Keratinocyte (primary cell): ENCODE results near the genes ADAMTS8 and SNX19.

GRCh38 chr11:130403106-130403917 lies 25.1 kb downstream of the ADAMTS8 start:
CAGE:
- cytosol, long polyA minus RNA: no peak
- cytosol, long polyA plus RNA: no peak
- long polyA plus RNA: no peak
- nucleus, long polyA minus RNA: no peak
- nucleus, long polyA plus RNA: no peak

DNA sequence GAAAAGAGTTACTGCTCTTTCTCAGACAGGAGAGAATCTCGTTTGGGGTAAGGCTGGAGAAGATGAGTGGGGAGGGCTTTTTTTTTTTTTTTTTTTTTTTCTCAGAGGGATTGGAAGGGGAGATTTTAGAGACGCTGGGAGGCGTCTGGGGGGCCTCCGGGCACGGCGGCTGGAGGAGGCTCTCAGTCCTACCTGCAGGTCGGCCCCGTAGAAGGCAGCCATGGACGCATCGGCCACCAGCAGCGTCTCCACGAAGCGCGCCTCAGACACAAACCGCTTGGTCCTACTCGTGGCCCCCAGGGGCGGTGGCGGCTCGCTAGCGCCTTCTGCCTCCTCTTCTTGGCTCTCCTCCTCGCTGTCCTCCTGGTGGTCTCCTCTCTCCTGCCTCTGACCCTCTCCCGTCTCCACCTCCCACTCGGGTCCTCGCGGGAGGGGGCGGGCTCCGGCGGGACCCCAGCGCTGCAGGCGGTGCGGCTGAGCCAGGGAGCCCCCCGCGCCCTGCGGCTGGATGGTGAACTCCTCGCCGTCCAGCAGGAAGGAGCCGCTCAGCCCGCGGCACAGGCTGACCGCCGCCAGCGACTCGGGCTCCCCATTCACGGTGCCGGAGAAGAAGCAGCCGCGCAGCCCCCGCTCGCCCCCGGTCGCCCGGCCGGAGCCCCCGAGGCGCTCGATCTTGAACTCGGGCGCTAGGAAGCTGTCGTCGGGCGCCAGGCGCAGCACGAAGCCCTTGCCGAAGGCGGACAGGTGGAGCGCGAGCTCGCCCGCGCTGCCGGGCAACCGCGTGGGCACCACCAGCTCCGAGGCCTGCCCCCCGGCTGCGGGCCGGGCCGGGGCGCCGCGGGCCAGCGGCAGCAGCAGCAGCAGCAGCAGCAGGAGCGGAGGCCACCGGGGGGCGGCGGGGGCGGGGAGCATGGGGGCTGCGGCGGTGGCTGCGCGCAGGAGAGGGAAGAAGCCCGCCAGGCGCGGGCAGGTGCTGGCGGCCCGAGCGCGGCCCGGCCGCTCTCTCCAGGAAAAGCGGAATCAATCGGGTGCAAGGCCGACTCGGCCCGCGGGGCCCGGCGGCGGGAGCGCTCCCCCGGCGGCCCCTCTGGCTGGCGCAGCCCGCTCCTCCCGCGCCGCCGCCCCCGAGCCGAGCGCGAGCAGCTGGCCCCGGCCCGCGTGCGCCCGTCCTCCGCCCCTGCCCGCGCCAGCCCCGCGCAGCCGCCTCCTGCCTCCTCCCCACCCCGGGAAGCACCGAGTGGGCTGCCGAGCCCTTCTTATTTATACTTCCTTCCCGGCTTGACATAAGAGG lies at the start of gene ADAMTS8:
Gene ADAMTS8, minus strand, starts transcription at position 1,235 of the 1,291 bp plus-strand sequence.
CAGE:
- cytosol, long polyA minus RNA: no peak
- cytosol, long polyA plus RNA: no peak
- long polyA plus RNA: no peak
- nucleus, long polyA minus RNA: no peak
- nucleus, long polyA plus RNA: no peak

CAGE:
- cytosol, long polyA minus RNA: no peak
- cytosol, long polyA plus RNA: no peak
- long polyA plus RNA: no peak
- nucleus, long polyA minus RNA: no peak
- nucleus, long polyA plus RNA: no peak
Observed at GRCh38 chr11:130520290-130520723, 71.9 kb downstream of the ADAMTS15 start.

DNA sequence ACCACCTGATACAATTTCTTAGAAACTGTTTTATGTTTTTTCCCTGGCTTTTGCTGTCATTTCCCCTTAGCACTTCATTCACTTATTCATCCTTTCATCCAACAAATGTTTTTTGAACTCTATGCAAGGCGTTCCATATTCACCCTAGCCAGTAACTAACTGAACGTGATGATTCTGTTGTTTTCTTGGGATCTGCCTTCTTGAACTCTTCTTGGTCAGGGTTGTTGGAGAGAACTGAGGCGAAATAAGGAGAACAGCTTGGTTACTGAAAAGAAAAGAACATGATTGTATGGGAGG lies 135.1 kb downstream of the ADAMTS15 start:
CAGE:
- cytosol, long polyA minus RNA: no peak
- cytosol, long polyA plus RNA: no peak
- long polyA plus RNA: no peak
- nucleus, long polyA minus RNA: no peak
- nucleus, long polyA plus RNA: no peak

CAGE:
- cytosol, long polyA minus RNA: no peak
- cytosol, long polyA plus RNA: no peak
- long polyA plus RNA: no peak
- nucleus, long polyA minus RNA: no peak
- nucleus, long polyA plus RNA: no peak
Observed at GRCh38 chr11:130653644-130654166, 205.3 kb downstream of the ADAMTS15 start.

CAGE:
- cytosol, long polyA minus RNA: no peak
- cytosol, long polyA plus RNA: no peak
- long polyA plus RNA: start-site peak on the minus strand at chr11:130916092-130916513, 134 and 102 reads in 2 replicates
- nucleus, long polyA minus RNA: no peak
- nucleus, long polyA plus RNA: no peak
Observed at GRCh38 chr11:130915688-130916771, at the start of gene SNX19. SNX19 (minus strand) TSS chr11:130916479.

CAGE:
- cytosol, long polyA minus RNA: no peak
- cytosol, long polyA plus RNA: no peak
- long polyA plus RNA: no peak
- nucleus, long polyA minus RNA: no peak
- nucleus, long polyA plus RNA: no peak
Observed at GRCh38 chr11:131253126-131253709, 117.2 kb upstream of the NTM start.

GRCh38 chr11:131253847-131254332 lies 116.5 kb upstream of the NTM start:
CAGE:
- cytosol, long polyA minus RNA: no peak
- cytosol, long polyA plus RNA: no peak
- long polyA plus RNA: no peak
- nucleus, long polyA minus RNA: no peak
- nucleus, long polyA plus RNA: no peak

DNA sequence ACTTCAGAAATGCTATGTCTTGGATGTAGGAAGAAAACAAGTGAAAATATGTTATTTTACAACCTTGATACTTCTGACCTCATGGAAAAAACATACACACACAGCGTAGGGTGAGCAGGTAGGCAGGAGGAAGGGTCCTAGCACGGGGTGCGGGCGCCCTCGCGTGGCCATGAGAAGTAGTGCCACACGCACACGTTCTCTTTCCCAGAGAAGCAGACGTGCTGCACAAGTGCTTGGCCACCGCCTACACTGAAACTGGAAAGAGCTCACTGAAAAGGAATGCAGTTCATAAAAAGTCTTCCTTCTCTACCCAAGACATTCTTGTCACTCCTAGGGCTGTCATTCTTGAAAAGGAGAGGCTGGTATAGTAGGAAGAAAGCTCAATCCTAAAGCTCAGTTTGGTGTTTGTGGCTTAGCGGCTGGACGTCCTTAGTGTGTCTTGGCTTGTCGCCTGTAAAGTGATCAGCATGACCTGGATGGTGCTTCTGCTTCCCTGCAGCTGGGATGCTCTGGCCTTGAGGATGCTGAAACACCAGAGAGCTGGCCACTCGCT lies 303.6 kb downstream of the NTM start:
CAGE:
- cytosol, long polyA minus RNA: no peak
- cytosol, long polyA plus RNA: no peak
- long polyA plus RNA: no peak
- nucleus, long polyA minus RNA: no peak
- nucleus, long polyA plus RNA: no peak

GRCh38 chr11:131694655-131695341 lies 324.4 kb downstream of the NTM start:
CAGE:
- cytosol, long polyA minus RNA: no peak
- cytosol, long polyA plus RNA: no peak
- long polyA plus RNA: no peak
- nucleus, long polyA minus RNA: no peak
- nucleus, long polyA plus RNA: no peak

DNA sequence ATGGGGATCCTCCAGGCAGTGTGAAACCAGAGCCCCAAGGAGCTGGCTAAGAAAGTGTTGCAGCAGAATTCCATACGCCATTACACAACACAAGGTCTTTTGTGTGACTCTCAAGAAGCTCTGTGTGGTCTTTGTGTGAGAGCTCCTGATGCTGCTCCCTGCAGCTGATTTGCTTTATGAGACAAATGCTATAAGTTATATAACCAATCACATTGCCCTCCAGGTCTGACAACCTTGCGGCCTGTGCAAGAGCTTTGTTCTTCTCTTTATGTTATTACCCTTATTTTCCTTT lies 617.6 kb downstream of the OPCML start:
CAGE:
- cytosol, long polyA minus RNA: no peak
- cytosol, long polyA plus RNA: no peak
- long polyA plus RNA: no peak
- nucleus, long polyA minus RNA: no peak
- nucleus, long polyA plus RNA: no peak

GRCh38 chr11:132943584-132943997 lies 588.7 kb downstream of the OPCML start:
CAGE:
- cytosol, long polyA minus RNA: no peak
- cytosol, long polyA plus RNA: no peak
- long polyA plus RNA: no peak
- nucleus, long polyA minus RNA: no peak
- nucleus, long polyA plus RNA: no peak

DNA sequence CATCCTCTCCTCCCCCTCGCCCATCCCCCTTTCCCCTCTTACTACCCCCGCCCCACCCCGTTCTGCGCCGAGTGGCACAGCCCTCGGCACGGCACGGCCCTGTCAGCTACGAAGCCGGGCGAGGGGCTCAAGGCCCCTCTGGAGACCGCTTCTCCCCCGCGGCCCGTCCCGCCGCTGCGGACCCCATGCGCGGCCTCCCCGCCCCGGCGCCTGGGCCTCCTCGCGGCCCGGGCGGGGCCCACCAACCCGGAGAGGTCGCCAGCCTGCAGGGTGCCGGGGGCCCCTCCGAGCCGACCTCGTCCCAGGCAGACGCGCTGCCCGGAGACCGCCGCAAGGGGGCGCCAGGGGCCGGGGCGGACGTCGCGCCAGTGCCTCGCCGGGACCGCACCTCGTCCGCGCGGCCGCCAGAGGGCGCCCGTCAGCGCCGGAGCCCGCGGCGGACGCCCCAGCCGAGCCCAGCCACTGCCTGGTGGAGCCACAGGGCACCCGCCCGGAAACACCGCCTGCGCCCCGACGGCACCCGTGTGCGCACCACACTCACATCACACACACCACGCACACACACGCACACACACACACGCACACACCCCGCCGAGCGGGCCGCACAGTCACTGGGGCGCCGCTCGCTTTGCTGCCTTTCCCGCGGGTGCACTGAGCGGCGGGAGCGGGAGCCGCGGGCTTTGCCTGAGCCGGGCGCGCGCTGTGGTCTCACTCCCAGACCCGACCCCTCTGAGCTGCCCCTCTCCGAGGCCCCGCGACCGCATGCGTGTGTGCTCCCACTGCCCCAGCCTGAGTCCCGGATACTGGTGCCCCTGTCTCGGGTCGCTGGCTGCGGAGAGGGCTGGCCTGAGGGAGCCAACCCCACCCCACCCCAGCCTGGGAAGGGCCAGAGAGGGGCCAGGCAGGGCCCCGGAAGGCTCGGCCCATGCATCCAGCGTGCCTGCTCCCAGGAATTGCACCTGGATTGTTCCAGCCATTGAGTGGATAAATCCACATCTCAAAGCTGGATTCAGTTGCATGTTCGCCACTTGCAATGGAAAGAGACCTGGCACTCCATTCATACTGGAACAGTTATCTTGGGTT lies 449.4 kb downstream of the OPCML start:
CAGE:
- cytosol, long polyA minus RNA: no peak
- cytosol, long polyA plus RNA: no peak
- long polyA plus RNA: no peak
- nucleus, long polyA minus RNA: no peak
- nucleus, long polyA plus RNA: no peak

DNA sequence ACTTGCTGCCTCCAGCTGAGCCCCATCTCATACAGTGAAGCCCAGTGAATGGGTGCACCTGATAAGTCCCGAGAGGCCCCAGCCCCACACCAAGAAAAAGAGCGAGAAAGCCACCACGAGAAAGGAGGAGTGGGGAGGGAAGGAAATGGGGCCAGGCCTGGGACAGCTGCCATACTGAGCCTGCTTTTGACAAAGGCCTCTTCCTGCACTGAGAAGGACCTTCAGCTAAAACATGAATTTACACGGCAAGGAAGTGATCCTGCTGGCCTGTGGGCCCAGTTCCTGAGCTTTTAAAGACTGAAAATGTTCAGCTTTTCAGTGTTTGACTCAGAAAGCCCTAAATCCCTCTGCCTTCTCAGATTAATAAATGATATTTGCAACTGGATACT lies 35.0 kb downstream of the SPATA19 start:
CAGE:
- cytosol, long polyA minus RNA: no peak
- cytosol, long polyA plus RNA: no peak
- long polyA plus RNA: no peak
- nucleus, long polyA minus RNA: no peak
- nucleus, long polyA plus RNA: no peak

GRCh38 chr11:133944825-133945898 lies 11.6 kb downstream of the IGSF9B start:
CAGE:
- cytosol, long polyA minus RNA: no peak
- cytosol, long polyA plus RNA: no peak
- long polyA plus RNA: no peak
- nucleus, long polyA minus RNA: no peak
- nucleus, long polyA plus RNA: no peak

CAGE:
- cytosol, long polyA minus RNA: no peak
- cytosol, long polyA plus RNA: no peak
- long polyA plus RNA: no peak
- nucleus, long polyA minus RNA: no peak
- nucleus, long polyA plus RNA: no peak
Observed at GRCh38 chr11:133950504-133951329, 6.1 kb downstream of the IGSF9B start.

DNA sequence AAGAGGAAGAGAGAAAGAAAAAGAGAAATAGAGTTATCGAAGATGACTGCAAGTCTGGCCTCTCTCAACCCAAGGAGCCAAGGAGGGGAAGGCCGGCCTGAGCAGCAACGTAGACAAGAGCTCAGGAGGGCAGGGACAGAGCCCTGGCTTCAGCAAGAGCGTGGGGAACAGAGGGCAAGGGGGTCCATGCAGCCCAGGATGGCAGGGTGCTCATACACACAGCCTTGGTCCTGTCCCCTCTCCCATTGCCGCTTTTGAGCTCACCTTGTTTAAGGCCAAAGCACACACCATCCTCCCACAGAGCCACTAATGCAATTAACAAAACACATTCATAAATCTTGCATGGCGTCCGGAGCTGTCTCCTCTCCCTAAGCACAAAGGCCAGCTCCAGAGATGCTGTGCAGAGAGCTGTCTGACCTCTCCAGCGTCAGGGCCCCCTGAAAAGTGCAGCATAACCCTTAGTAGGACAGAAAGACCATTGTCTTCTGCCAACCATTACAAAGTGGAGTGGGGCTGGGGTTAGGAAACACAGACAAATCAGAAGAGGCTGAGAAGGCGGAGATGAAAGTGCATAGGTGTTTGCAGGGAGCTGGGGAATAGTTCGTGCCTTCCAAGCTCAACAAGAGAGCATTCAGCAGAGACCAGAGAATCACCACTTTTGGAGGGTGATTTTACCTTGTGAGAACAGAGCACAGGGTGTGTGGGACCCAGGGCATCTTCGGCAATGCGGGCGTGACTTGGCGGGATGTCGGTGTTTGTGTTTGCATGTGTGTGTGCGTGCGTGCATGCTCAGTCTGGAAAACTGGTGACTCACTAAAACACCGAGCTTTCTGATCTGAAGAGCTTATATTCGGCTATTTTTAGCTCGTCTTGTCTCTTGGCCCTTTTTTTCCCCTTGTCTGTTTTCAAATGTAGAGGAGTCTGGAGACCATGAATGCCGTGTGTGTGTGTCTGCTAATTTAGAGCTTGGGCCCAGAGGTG lies 28.2 kb upstream of the JAM3 start:
CAGE:
- cytosol, long polyA minus RNA: no peak
- cytosol, long polyA plus RNA: no peak
- long polyA plus RNA: no peak
- nucleus, long polyA minus RNA: no peak
- nucleus, long polyA plus RNA: no peak

DNA sequence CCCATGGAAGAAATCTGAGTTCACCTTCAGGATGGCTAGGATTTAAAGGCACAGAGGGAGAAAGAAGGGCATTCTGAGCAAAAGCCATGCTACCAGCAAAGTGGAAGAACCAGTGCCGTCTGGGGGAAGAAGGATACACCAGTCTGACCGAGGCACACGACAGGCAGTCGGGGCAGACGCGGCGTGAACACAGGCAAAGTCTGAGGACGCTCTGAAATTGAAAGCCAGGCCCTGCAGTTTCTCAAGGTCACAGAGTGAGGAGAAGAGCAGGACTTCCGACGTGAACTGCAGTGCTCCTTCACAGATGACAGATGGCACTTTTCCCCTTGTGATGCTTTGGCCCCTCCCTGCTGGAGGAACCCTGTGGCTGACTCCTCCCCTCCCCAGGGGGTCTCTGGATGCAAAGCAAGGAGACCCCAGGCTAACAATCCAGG lies 19.6 kb upstream of the JAM3 start:
CAGE:
- cytosol, long polyA minus RNA: no peak
- cytosol, long polyA plus RNA: no peak
- long polyA plus RNA: no peak
- nucleus, long polyA minus RNA: no peak
- nucleus, long polyA plus RNA: no peak

CAGE:
- cytosol, long polyA minus RNA: no peak
- cytosol, long polyA plus RNA: no peak
- long polyA plus RNA: no peak
- nucleus, long polyA minus RNA: no peak
- nucleus, long polyA plus RNA: no peak
Observed at GRCh38 chr11:134950526-134951191, 538.6 kb upstream of the B3GAT1 start.